Hair follicle dermal papilla cell (primary cell): ENCODE results near the gene TBX5.

GRCh38 chr12:113186515-113186983 lies 1.0 kb downstream of the RITA1 start:
- CAGE, long polyA plus RNA: no peak

DNA sequence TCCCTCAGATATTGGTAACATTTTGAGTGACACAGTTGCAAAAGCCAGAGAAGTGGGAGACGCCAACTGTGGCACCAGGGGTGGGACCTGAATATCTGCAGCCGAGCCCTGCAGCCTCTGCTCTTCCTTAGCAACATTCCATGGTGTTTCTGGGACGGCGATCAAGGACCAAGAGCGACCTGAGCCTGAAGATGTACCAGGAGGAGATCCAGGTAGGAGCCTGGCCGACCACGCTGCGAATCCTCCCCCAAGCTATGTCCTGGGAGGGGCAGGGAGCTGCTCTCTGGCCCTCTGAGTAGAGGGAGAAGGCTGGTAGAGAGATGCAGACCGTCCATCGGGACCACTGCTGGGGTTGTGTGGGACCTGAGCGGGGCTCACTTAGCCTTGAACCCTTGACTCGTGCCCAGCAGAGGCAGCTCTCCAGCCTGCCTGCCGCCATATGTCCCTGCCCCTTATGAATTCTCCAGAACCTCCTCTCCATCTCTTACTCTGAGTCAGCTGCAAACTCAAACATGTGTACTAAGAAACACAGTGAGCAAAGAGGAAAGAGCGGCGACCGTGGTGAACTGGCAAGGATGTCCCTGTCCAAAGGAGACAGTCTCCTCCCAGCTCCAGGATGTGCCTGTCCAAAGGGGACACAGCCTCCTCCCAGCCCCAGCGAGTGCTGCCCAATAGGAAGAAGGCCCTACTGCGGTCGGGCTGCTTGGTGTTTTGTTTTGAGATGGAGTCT lies 41.6 kb downstream of the SLC8B1 start:
- CAGE, long polyA plus RNA: no peak

DNA sequence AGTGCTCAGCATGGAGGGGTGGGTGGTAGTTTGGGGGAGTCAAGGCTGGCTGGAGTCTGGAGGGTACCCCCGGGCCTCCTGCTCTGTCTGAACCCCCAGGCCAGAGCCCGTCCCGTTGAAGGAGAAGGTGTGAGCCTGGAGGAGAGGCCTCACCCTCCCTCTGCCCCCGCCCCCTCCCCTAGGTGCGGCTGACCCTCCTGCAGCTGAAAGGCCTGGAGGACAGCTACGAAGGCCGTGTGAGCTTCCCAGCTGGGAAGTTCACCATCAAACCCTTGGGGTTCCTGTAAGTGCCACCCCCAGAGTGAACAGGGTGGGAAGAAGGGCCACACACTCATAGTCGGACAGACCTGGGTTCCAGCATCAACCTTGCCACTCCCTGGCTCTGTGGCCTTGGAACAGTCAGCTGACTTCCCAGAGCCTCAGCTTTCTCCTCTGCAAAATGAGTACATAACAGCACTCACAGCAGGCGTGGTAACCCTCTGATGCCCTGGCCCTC lies 16.0 kb downstream of the PLBD2 start:
- CAGE, long polyA plus RNA: no peak

- CAGE, long polyA plus RNA: no peak
Observed at GRCh38 chr12:113850198-113850476, 116.0 kb downstream of the RBM19 start.

- CAGE, long polyA plus RNA: no peak
Observed at GRCh38 chr12:113853358-113853962, 112.7 kb downstream of the RBM19 start.

DNA sequence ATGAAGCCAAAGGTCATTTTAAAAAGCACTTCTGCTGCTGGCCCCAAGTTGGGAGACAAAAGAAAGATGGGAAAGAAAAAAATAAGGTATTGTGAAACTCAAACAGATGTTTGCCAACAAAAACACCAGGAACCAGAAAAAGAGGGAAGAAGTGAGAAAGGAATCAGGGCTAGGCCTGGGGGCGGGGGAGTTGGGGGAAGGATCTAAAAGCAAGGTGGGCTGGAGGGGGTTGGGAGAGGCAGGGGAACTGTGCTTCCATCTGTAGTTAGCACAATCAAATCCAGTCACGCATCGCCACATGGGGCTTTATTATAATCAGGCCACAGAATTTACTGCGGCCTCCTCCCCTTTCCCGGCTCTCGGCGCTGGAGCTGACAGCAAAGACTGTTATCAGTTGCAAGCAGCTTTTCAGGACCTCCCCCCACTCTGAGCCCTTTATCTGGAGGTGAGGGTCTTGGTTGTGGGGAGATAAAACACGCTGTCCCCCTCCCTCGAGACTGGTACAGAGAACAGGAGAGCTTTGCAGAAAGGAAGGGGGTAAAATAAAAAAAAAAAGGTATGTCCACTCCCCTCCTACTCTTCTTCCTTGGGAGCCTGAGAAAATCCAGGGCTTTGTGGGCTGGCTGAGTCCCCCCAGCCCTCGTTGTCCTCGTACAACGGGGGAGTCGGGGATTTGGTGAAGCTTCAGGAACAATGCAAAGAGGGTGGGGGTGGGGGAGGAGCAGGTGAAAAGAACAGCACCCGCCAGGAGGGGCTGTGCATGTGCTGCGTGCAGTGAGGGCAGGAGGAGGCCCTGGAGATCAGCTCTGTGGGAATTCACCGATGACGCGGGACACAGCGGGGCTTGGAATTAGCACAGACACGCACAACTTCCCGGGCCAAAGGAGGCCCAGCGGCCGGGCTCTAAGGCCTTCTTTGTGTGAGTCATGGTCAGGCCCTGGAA lies 33.2 kb downstream of the RBM19 start:
- CAGE, long polyA plus RNA: no peak

GRCh38 chr12:113957764-113958234 lies 8.3 kb downstream of the RBM19 start:
- CAGE, long polyA plus RNA: no peak

GRCh38 chr12:114405562-114406731 lies at the start of gene TBX5:
Gene TBX5, minus strand, starts transcription at chr12:114406144.
- CAGE, long polyA plus RNA: no peak

DNA sequence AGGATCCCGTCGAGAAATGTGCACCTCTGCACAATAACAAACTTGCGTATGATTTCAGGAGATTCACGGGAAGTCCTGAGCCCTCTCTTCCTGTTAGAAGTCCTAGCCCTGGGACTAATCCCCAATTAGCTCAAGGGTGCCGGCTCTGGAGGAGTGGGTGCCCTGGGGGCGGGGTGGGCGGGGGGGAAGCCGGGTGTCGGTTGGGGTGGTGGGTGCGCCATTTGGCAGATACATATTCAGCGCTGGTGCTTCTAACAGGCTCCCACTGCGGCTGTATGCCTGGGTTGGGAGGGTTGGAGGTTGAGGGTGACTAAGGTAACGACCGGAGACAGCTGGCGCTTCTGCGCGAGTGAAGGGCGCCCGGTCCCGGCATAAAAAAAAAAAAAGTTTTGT lies 19.4 kb downstream of the TBX3 start:
- CAGE, long polyA plus RNA: no peak

DNA sequence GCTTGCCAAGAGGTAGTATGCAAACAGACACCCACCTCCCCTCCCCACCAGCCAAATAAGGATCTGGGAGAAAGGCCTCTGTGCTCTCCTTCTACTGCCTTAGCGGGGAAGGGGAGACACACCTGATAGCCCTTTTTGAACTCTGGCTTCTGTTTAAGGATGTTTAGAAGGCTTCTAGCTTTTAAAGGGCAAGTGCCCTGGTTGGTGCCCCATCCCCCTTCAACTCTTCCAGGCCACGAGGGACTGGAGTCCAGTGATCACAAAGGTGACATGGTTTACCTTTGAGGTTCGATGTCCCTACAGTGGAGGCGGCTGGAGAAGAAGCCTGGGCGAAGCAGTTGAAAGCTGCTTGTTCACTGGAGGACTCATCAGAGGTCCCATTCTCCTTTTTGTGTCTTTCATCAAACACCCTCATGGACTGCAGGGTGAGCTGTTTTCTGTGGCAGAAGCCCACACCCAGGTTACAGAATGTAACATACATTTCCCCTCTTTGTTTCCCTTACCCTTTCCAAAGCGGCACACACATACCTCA lies 7.9 kb downstream of the TBX3 start:
- CAGE, long polyA plus RNA: no peak

GRCh38 chr12:114733844-114734411 lies 50.0 kb upstream of the TBX3 start:
- CAGE, long polyA plus RNA: no peak

- CAGE, long polyA plus RNA: no peak
Observed at GRCh38 chr12:114769523-114770096, 85.6 kb upstream of the TBX3 start.

DNA sequence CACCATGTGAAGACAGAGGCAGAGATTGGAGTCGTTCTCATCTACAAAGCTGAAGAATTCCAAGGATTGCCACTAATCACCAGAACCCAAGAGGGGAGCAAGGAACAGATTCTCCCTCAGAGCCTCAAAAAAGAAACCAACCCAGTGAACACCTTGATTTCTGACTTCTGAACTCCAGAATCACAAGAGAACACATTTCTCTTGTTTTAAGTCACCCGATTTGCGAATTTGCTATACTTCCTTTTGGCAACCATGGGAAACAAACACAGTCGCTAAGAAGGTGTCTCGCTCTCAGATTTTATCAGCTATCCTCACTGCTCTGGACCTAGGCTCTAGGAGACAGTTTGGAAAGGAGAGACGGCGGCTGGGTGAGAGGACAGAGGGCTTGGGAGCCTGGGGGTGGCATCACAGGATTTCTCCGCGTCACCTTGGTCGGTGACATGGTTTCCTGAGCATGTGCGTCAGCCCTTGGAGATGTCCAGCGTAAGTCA lies 90.0 kb upstream of the TBX3 start:
- CAGE, long polyA plus RNA: no peak

DNA sequence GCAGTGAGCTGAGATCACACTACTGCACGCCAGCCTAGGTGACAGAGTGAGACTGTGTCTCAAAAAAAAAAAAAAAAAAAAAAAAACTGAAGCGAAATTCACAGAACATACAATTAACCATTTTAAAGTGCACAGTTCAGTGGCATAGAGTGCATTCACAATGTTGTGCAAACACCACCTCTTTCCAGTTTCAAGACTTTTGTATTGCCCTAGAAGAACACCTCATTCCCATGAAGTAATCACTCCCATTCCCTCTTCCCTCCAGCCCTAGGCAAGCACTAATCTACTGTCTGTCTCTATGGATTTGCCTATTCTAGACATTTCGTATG lies 120.2 kb upstream of the TBX3 start:
- CAGE, long polyA plus RNA: no peak

DNA sequence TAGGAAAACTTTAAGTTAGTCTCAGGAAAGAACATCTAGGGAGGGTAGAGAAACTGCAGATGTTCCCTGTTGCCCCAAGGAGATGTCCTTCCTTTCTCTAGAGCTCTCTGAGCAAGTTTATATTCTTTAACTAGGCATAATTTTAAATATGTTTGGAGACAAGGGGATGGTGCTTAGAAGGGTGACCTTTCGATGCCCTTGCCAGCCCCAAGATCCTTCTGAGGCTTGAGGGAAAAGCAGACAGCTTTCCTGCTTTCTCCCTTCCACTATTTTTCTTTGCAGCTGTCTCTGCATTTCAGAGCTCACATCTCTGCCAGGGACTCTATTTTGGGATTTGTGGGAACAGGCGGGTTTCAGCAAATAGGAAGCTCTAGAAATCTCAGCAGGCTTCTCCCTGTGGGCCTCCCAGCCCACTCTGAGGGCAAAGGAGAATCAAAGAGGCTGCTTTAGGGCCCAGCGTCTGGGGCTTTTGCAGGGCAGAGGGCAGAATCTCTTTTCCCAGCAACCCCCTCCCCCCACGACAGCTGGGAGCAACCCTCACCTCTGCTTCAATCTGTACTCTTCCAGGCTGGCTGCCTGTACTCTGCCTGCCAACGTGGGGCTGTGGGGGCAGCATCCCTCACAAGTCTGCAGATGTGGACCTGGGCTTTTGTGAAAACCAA lies 529.4 kb upstream of the TBX3 start:
- CAGE, long polyA plus RNA: no peak

- CAGE, long polyA plus RNA: no peak
Observed at GRCh38 chr12:115623712-115624113, 653.8 kb downstream of the MED13L start.

GRCh38 chr12:115761086-115761741 lies 516.3 kb downstream of the MED13L start:
- CAGE, long polyA plus RNA: no peak

DNA sequence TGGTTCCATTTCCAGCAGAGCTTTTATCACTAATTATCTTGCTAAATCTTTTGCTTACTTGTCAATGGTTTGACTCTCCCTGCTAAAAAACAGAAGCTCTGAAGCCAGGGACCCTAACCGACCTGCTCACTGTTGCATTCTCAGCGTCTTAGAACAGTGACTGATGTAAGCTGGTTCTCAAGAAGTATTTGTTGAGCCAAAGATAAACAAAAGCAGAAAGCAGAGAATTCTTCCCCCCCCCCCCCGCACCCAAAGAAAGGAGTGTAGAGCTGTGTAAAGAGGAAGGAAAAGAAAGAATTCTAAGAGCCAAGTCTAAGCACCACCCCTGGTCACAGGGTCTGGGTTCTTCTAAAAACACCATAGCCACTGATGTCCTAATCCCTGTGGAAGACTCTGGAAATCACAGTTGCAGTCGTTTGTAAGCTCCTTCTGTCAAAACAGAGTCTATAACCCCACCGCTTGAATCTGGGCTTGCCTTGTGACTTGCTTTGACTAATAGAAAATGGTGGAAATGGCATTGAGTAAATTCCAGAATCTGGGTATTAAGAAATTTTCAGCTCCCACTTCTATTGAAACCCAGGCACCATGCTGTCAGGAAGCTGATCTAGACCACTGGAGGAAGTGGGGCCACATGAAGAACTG lies 385.7 kb downstream of the MED13L start:
- CAGE, long polyA plus RNA: no peak

- CAGE, long polyA plus RNA: no peak
Observed at GRCh38 chr12:115943474-115943980, 334.0 kb downstream of the MED13L start.

DNA sequence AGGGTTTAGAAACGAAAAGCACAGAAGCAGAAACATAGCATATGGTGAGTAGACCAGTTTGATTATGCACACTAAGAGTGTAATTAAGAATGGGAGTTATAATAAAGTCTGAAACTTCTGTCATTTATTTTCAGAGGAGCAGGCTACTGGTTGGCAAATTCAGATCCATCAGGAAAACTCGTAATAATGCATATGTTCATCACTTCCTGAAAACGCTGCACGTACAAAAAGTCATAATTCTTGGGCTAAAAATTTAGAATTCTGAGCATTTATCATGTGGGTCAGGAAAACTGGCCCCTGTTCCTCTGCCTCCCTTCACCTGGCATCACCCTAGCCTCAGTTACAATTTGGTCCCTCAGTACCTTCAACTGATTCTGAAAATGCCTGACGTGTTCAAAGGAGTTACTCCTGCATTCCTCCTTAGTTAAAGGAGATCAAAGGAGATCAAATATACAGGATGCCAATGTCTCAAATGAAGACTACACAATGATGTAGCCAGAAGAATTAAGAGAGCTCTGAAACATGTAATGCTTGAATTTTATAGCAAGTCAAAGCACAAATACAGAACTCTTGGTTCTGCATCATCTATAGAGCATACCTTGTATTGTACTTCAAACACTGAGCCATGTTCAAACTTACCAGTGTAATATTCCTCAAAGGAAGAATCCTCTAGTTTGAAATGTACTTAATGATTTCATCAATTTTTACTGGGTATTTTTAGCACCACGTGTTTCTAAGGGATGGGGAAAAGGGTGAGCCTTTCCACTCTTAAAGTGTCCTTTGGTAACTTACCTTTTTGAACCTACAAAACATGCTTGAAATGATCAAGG lies 193.8 kb downstream of the MED13L start:
- CAGE, long polyA plus RNA: no peak